Heart (tissue), 3 donors: ENCODE measurements around a stretch of chr5.

- RAMPAGE, long total RNA, 2 experiments: no peak in any of the 2 experiments
Observed at GRCh38 chr5:171484300-171484684, 64.8 kb downstream of the FGF18 start.

- RAMPAGE, long total RNA, 2 experiments: no peak in any of the 2 experiments
Observed at GRCh38 chr5:171520128-171520680, 100.8 kb downstream of the FGF18 start.

DNA sequence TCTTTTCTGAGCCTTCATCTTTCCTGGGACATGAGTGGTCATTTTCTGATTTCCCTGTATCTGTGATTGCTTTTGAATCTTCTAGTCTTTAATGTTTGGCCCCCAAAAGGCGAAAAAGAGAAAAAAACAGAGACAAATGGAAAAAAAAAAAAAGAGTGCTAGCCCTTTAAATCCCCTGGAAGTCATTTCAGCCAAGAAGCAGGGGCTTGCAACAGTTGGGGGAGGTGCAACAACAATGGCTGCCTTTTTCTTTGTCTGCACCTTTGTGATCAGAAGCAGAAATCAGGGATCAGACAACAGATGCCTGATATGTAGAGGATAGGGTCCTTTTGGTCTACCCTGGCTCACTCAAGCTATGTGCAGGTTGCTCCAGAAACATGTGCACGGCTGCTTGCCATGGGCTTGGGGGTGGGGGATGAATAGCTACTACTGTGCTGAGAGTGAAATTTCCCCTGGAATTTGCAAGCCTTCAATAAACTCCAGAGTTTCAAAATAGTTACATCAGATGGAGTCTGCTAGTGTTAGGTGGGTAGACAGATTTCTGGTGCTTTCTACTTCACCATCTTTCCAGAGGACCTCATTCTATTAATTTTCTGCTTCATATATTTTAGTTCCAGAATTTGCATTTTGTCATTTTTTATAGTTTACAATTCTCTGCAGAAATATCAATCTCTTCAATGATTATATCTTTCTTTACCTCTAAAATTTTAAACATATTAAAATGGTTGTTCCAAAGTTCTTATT lies 150.9 kb downstream of the FGF18 start:
- RAMPAGE, long total RNA, 2 experiments: no peak in any of the 2 experiments

- RAMPAGE, long total RNA, 2 experiments: no peak in any of the 2 experiments
Observed at GRCh38 chr5:171578206-171578749, 158.8 kb downstream of the FGF18 start.

GRCh38 chr5:171579052-171579434 lies 159.6 kb downstream of the FGF18 start:
- RAMPAGE, long total RNA, 2 experiments: no peak in any of the 2 experiments

- RAMPAGE, long total RNA, 2 experiments: no peak in any of the 2 experiments
Observed at GRCh38 chr5:172082839-172083538, 76.6 kb upstream of the FBXW11 start.

GRCh38 chr5:172118099-172118822 lies 69.8 kb downstream of the STK10 start:
- RAMPAGE, long total RNA, 2 experiments: no peak in any of the 2 experiments

- RAMPAGE, long total RNA, 2 experiments: no peak in any of the 2 experiments
Observed at GRCh38 chr5:172153823-172154341, 34.1 kb downstream of the STK10 start.

DNA sequence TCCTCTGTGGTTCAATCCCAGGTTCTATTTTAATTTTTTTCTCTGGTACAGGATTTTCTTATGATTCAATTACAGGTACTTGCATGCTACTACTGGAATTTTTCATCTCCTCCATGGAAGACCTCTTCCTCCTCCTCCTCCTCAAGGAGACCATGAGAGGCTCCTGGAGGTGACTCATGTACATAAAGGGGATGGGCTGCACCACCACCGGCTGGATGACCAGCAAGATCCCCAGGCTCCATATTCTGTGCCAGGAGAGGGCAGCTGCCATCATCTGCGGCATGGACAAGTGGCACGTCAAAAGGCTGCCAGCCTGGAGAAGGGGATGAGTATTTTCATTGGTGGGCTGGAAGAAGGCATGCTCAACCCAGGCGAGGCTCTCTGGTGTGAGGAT lies 28.8 kb downstream of the UBTD2 start:
- RAMPAGE, long total RNA, 2 experiments: no peak in any of the 2 experiments

GRCh38 chr5:172258639-172259273 lies 24.8 kb downstream of the UBTD2 start:
- RAMPAGE, long total RNA, 2 experiments: no peak in any of the 2 experiments

- RAMPAGE, long total RNA, 2 experiments: no peak in any of the 2 experiments
Observed at GRCh38 chr5:172362599-172363027, 79.0 kb upstream of the UBTD2 start.

- RAMPAGE, long total RNA, 2 experiments: no peak in any of the 2 experiments
Observed at GRCh38 chr5:172414465-172414884, 39.9 kb downstream of the SH3PXD2B start.

GRCh38 chr5:172453199-172453711 lies 1.1 kb downstream of the SH3PXD2B start:
- RAMPAGE, long total RNA, 2 experiments: no peak in any of the 2 experiments

GRCh38 chr5:172557027-172557874 lies 83.8 kb upstream of the NEURL1B start:
- RAMPAGE, long total RNA, 2 experiments: no peak in any of the 2 experiments

- RAMPAGE, long total RNA, 2 experiments: no peak in any of the 2 experiments
Observed at GRCh38 chr5:172584728-172585074, 56.4 kb upstream of the NEURL1B start.

DNA sequence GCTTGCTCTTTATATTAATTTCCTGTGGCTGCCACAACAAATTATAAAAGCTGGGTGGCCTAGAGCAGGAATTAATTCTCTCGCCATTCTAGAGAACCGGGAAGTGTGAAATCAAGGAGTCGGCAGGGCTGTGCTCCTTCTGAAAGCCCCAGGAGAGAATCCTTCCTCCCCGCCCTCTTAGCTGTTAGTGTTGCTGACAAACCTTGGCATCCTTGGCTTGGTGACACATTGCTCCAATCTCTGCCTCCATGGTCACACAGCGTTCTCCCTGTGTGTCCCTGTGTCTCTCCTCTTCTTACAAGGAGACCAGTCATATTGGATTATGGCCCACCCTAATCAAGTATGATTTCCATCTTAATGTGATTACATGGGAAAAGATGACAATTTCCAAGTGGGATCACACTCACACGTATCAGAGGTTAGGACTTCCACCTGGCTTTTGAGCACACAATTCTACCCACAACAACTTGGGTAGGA lies 55.9 kb upstream of the NEURL1B start:
- RAMPAGE, long total RNA, 2 experiments: no peak in any of the 2 experiments

GRCh38 chr5:172643341-172643969 lies 2.4 kb downstream of the NEURL1B start:
- RAMPAGE, long total RNA, 2 experiments: no peak in any of the 2 experiments

DNA sequence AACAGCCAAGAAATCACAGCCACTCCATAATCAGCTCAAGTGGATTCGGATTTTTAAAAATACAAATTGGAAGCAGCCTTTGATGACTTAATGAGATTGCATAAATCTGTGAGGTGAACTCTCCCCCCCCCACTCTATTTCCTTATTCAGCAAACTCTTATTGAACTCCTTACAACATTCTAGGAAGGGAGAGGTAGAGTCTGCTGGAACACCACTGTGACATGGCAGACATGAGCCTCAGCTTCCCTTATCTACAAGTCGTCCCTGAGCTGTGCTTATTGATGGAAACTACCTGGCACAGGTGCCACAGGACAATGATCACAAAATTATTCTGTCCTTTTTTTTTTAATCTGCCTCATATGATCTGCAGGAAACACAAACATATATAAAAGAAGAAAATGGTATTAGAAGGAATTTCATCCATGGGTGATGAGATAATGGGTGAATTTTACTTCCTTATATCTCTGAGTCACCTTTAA lies 31.4 kb downstream of the NEURL1B start:
- RAMPAGE, long total RNA, 2 experiments: no peak in any of the 2 experiments

DNA sequence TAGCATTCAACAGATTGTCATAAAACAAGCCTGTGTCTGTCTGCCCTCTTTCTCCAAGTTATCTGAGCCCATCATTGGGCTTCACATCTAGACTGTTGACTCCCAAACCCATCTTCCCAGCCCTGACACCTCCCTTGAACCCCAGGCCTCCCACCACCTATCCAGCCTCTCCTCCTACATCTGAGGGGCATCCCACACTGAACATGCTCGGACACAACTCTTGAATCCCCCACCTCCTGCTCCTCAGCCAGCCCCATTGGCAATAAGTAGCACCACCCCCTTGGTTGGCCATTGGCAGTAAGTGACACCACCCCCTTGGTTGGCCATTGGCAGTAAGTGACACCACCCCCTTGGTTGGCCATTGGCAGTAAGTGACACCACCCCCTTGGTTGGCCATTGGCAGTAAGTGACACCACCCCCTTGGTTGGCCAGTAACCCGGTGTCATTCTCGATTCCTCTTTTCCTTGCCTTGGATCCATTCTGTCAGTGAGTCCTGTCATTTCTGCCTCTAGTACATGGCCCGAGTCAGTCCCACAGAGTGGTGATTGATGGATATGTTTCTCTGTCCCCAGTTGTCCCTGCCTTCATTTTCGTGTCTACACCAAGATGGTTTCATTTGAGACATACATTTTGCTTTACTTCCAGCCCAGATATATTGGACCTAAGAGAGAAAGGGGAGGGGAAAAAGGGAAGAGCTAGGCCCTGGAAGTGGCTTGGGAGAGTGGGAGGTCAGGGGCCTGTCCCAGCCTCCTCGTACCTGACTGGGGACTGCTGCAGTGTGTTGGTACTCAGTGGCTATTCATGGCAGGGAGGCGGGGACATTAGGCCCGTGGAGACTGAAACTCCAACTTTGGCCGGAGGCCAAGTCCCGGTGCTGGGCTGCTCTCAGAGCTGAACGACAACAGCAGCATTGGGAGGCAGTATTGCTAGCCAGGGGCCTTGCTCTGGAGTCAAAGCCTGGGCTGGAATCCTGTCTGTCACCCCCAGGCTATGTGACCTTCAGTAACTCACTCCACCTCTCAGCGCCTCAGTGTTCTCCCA lies 37.5 kb downstream of the NEURL1B start:
- RAMPAGE, long total RNA, 2 experiments: no peak in any of the 2 experiments

DNA sequence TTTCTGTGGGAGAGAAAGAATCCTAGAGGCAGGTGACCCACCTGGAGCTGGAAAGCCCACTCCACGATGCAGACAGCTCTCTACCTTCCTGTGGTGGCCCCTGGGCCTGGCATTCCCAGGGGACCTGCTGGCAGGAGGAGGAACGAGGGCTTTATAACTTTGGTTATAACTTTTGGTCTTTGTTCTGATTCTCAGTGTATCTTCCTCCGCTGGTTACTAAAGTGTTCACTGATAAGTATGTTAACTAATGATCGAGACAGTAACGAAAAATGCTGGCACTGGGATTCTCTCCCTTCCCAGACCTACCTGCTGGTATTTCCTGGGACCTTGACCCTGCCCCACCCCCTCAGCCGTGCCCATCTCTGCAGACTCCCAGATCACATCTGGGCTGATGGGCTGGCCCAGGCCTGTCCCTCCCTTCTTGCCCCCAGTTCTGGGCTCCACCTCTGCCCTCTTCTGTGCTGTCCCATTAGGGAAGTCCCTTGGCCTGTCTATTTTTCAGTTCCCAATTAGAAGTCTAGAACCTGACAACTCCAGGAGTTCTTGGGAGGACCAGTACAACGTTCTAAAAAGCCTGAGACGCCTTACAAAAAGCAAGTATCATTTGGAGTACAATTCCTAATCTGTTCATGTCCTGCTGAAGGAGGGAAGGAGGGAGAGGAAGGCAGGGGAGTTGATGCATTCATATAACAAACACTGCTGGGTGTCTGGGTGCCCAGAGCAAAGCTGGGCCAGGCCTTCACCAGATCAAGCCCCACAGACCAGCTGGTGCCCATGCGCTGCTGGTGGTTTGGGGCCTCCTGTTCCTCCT lies 46.9 kb downstream of the NEURL1B start:
- RAMPAGE, long total RNA, 2 experiments: no peak in any of the 2 experiments